Measurements from ENCODE around the genes OR10K1, OR10X1, KCNJ10, ATP1A4 and PEA15.

DNA sequence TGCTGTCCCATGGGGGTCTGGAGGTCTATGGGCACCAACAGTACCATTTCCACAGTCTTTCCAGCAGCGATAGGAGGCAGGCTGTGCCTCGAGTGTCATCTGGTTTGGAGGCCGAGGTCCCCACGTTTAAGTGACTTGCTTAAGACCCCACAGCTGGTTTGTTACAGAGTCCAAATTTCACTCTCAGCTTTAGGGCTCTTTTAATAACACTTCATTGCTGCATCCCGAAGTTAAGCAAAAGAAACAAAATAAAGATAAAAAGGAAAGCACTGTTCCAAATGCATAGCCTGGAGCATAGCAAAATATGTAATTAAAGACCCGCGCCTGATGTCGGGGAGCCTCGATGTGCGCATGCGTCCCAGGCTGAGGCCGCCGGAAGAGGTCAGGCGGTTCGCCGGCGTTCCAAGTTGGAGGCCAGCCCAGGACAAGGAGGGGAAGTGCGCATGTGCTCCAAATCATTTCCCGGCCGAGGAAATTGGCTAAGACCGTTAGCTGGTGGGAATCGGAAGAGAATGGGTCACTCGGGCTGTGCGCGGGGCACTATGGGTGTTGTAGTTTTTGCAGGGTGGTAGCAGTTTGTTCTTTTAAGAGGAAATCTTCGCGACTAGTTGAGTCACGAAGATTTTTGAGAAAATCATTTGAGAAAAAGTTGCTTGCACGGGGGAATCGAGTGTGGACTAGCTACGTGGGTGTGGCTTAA is 21.4 kb upstream of the SMIM42 start:
- PRO-cap, result no peak
- CAGE, long polyA plus RNA, result no peak

GRCh38 chr1:158177223-158177589 is 3.5 kb upstream of the CD1D start:
- PRO-cap, result no peak
- CAGE, long polyA plus RNA, result no peak

GRCh38 chr1:158179370-158180259 is 1.1 kb upstream of the CD1D start:
- PRO-cap, result unidirectional peak, plus-strand start at chr1:158179889
- CAGE, long polyA plus RNA, result no peak

DNA sequence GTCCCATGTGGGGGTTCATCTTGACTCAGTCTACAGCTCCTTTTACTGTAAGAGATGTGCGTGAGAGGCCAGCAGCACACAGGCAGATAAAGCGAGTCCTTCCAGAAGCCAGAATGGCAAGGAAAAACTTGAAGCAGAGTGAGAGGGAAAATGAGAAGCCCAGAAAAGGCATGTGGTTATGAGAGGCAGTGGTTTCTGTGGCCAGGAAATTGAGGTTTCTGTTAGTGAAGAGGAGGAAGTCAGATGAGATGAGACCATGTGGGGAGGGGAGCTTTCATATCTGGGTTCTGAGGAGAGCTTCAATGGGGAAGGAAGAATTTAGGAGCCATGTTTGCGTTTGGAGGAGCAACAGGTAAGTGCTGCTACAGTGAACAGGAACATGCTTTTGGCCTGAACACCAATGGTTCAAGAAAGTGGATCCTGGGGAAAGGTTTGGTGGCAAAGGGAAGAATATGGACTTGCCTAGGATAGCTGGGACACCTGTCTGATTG is 6.1 kb upstream of the CD1A start:
- PRO-cap, result no peak
- CAGE, long polyA plus RNA, result no peak

GRCh38 chr1:158461577-158461976 is at the start of gene OR10K1:
OR10K1 (plus strand) TSS chr1:158461834.
- PRO-cap, result no peak
- CAGE, long polyA plus RNA, result no peak

- PRO-cap, result no peak
- CAGE, long polyA plus RNA, result no peak
Observed at GRCh38 chr1:158579849-158580349, at the start of gene OR10X1. OR10X1 (minus strand) TSS chr1:158579899.

DNA sequence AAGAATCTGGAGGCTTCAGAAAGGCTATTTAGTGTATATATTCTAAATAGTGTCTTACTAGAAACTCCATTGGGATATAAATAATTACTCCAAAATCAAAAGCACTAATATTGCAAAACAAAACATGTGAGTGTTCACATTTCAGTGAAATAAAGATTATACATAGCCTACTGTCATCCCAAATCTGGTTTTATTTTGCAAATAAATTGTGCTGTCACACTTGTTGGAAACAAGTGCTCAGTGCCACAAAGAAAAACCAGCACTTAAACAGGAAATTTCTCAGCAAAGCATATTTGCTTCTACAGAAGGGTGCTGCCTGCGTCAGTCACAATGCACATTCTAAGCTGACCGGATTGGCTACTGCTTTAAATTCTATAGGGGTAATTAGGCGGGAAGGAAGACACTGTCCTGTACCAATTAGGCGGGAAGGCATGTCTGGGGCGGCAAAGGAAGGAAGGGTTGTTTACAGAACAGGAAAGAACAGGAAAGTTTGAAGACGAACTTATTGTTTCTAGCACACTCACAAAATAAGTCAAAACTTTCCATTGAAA is 2.7 kb downstream of the IFI16 start:
- PRO-cap, result no peak
- CAGE, long polyA plus RNA, result no peak

- PRO-cap, result bidirectional peak, plus-strand start at chr1:159015709, minus-strand start at chr1:159015706
- CAGE, long polyA plus RNA, result no peak
Observed at GRCh38 chr1:159015323-159016041, 5.8 kb downstream of the IFI16 start.

DNA sequence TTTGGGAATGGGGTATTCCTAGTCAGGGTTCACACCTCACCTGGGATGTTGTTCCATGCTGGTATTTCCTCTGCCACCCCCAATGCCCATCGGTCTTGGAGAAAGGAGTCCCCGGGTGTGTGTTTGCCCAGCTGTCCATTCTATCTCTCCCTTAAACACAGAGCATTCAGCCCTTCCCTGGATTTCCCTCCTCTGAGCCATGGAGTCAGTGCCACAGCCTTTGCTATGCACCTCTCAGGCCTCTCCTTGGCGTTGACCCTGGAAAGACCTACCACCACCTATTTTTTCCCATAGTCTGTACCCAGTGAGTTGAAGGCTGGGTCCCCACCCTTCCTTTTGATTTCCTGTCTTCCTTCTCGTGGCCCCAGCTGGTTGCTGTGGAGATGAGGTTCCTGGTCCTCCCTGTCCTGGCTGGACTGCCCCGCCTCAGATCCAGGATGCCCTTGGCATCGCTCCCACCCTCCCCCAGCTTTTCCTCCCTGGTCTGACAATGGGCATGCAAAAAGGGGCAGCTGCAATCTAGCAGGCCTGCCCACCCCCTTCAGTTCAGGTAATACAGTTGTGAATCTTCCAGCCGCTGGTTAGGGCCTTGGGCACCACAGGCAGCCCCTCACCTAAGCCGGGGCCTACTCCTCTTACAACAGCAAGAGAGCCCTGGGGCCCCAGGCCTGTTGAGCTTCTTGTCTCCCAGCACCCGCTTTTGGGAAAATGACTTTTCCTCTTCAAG is 2.3 kb upstream of the ACKR1 start:
- PRO-cap, result no peak
- CAGE, long polyA plus RNA, result no peak

GRCh38 chr1:159205142-159205883 is 638 bp downstream of the ACKR1 start:
- PRO-cap, result no peak
- CAGE, long polyA plus RNA, result no peak

DNA sequence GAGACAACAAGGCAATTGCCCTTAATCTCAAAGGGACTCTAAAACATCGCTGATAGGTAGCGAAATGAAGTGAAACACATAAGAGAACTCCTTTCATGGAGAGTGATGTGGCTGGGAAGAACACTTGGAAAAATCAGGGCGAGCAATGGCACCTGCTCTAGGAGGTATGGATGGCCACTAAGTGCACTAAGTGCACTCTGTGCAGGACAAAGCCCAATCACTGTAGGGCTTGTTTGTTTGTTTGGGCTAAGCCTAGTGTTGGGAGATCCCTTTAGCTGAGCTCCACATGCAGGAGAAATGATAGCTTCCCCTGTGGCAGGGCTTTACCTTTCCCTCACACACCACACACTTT is 7.7 kb downstream of the APCS start:
- PRO-cap, result no peak
- CAGE, long polyA plus RNA, result no peak

- PRO-cap, result no peak
- CAGE, long polyA plus RNA, result no peak
Observed at GRCh38 chr1:159713257-159713752, 1.1 kb downstream of the CRP start.

DNA sequence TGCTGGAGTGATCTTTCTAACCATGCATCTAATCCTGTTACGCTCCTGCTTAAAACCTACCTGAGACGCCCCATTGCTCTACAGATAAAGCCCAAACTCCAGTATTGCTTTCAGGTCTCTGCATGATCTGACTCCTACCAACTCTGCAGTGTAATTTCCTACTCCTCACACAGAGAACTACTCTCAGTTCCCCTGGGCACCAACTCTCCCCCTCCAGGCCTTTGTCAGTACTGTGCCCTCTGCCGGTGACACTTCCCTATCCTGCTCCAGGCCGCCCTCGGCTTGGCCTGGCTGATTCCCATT is 2.5 kb downstream of the SLAMF8 start:
- PRO-cap, result no peak
- CAGE, long polyA plus RNA, result no peak

- PRO-cap, result no peak
- CAGE, long polyA plus RNA, result no peak
Observed at GRCh38 chr1:159830117-159830667, 3.5 kb downstream of the SLAMF8 start.

GRCh38 chr1:159917347-159917783 is 7.9 kb downstream of the TAGLN2 start:
- PRO-cap, result no peak
- CAGE, long polyA plus RNA, result no peak

- PRO-cap, result no peak
- CAGE, long polyA plus RNA, result no peak
Observed at GRCh38 chr1:159940998-159941556, 4.3 kb downstream of the IGSF9 start.

DNA sequence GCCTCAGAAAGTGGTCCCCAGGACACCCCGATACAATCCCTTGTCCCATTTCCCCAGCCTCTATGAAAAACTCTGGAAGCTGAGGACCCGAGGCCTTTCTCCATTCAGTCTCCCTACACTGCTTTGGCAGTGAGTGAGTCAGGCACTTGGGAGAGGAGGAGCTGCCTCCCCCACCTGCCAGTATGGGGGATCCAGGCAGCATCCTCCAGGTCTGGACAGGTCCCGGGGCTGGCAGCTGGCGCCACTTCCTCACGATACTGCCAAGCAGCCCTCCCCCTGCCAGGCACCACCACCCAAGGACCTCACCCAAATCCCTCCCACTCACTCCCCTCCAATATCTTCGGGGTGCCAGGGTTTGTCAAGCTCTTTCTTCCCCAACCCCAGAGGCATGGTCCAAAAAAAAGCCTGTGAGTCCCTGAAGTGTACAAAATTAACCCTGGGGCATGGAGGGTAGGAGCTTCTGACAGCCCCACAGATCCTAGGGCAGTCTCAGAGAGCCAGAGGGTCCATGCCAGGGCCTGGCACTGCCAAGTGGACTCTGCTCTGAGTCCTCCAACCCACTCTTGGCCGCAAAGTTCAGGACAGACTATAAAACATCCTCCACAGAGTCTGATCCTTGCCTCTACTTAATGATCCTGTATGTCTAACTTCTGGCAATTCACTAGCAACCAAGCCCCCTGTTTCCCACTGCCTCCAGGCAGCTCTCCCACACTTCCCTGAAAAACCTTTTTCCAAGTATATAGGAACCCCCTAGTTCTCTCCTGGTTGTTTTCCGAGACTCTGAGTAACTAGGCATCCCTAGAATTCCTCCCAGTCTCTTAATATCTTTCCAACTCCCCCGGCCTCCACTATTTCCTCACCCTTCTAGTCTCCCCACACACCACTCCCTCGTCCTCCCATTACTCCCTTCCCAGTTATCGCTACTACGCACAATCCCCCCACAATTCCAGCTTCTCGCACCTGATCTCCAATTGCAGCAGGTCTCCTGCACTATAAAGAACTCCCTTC is 931 bp downstream of the IGSF9 start:
- PRO-cap, result no peak
- CAGE, long polyA plus RNA, result no peak

- PRO-cap, result no peak
- CAGE, long polyA plus RNA, result no peak
Observed at GRCh38 chr1:160069980-160070768, at the start of gene KCNJ10. KCNJ10 (minus strand) TSS chr1:160070160.

DNA sequence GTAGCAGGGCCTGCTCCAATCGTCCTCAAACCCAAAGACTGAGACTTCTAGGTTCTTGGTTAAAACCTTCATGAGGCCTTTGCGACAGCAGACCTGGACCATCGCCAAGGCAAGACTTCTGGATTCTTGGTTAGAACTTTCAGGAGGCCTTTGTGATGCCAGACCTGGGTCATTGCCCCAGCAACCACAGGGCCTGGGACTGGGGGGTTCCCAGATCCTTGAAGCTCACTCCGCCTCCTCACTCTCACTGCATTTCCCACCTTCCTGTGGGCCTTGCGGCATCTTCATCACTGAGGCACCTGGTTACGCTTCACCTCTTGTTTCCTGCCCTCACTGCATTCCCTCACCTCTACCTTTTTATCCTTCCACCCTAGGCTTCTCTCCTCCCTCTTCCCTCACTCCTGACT is at the start of gene ATP1A4:
ATP1A4 (plus strand) TSS at position 213 of the 407 bp plus-strand sequence.
- PRO-cap, result no peak
- CAGE, long polyA plus RNA, result no peak

DNA sequence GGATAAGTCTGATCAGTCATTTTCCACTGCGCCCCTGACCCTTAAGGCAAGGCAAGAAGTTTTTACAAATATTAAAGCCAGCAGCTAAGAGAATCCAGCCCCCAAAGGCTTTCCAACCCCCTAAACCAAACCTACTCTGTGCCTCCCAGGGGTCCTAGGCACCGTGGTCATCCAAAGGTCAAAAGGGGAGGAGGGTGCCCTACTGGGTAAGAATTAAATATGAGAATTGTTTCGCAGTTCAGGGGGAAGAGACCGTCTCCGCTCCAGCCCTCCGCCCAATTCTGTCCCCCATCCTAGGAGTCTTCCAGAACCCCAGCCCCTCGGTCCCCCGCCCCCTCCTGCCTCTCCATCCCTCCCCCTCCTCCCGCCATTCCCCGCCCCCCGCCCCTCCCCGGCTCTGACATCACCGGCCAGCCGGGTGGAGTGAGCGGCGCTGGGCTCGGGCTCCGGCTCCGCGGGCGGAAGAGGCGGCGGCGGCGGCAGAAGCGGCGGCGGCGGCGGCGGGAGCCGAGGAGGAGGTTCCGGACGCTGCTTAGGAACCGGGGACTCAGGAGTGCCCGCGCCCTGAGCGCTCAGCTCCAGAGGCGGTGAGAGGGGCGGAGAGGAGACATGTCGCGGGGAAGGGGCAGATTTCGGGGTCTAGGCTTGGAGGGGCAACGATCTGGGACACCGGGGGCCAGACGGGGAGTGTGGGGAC is at the start of gene PEA15:
PEA15 (plus strand) TSS at position 449 of the 697 bp plus-strand sequence.
- PRO-cap, result bidirectional peak, plus-strand start at position 486 of the sequence, minus-strand start at position 283 of the sequence
- CAGE, long polyA plus RNA, result no peak

All from B cell (primary cell).